Mammary epithelial cell (primary cell): ENCODE data around the gene KCNJ2.

DNA sequence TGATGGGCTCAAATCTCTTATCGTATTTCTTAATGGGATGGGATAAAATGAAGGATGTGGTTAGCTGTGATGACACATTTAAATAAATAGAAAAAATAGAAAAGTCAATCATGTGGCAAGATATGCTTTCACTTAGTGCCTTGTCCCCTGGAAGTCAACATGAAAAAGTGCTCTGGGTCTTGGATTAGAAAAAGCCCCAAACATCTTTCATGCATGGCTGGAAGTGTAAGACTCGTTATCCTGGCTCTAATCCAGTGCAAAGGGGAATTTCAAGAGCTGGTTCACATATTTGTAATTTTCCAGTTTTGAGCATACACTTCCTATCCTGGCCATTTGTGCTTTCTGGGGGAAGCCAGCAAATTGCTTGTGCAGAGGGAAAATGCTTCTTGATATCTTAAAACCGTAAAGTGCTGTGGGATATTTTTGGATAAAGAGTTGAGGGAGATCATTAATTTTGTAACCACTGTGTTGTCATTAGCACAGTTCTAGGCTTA, 160.9 kb downstream of the MAP2K6 start:
- CAGE, long polyA plus RNA = no peak
- RRBS = no CpG with 5 or more reads among the region's 3 CpGs

- CAGE, long polyA plus RNA = no peak
- RRBS = no CpG with 5 or more reads among the region's 9 CpGs
These were observed 162.5 kb downstream of the MAP2K6 start for GRCh38 chr17:69576819-69577550.

DNA sequence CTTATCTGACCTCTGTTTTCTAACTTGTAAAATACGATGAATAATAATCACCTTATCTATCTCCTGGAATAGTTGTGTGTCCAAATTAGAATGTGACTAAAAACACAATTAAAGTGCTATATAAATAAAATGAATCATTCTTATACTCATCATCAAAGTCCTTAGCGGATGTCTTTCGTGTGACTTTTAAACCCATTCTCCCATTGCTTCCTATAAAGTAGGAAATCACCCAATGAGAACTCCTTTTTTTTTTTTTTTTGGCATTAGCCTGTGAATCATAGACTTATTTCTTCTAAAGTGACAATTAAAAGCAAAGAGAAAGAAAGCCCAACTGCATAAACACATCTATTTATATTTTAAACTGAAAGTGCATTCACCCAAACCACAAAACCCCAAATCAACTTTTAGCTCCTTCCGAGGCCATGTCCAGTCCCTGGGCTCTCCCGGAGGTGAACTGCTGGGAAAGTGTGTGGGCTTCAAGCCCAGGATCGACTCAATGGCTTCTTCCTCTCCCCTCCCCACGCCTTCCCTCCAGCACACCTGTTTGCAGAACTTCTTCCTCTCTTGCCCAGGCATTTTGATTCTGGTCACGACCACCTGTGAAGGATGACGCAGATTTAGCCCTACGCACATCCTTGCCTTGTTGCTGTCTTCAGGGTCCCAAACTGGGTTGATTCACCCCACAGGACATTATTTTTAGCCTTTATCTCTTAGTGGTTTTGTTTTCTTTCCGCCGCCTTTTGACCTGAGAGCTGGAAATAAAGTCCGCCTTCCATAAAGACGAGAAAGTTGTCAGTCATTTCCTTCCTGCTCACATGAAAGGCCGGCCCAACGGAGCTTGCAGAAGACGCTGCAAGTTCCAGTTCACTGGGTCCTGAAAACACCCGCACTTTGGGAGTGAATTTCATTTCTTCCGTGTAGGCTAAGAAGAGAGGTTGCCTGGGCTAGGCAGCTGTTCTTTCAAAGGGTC, 166.8 kb downstream of the MAP2K6 start:
- CAGE, long polyA plus RNA = no peak
- RRBS = no CpG with 5 or more reads among the region's 19 CpGs

DNA sequence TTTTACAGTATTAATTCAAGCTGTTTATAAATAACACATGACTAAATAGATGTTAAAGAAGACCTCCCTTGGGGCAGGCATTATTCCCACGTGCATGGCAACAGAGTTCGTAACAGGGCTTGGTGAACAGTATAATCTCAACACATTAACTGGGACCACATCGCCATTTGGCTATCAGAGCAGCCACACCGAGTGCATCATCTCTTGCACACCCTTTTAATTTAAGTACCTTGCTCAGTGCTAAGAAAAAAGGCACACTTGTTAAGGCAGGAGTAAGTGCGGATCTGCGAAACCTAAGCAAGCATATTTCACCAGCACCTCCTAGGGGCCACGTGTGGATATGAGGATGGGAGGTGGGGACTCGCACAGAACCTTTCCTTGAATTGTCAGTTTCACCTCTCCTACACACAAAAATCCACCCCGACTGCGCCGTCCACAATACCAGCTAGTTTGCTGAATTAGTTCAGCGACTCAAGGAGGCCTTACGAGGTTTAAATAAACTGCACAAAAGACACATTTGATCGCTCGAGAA, 1.4 kb upstream of the KCNJ2 start:
- CAGE, long polyA plus RNA = no peak
- RRBS = no CpG with 5 or more reads among the region's 15 CpGs

DNA sequence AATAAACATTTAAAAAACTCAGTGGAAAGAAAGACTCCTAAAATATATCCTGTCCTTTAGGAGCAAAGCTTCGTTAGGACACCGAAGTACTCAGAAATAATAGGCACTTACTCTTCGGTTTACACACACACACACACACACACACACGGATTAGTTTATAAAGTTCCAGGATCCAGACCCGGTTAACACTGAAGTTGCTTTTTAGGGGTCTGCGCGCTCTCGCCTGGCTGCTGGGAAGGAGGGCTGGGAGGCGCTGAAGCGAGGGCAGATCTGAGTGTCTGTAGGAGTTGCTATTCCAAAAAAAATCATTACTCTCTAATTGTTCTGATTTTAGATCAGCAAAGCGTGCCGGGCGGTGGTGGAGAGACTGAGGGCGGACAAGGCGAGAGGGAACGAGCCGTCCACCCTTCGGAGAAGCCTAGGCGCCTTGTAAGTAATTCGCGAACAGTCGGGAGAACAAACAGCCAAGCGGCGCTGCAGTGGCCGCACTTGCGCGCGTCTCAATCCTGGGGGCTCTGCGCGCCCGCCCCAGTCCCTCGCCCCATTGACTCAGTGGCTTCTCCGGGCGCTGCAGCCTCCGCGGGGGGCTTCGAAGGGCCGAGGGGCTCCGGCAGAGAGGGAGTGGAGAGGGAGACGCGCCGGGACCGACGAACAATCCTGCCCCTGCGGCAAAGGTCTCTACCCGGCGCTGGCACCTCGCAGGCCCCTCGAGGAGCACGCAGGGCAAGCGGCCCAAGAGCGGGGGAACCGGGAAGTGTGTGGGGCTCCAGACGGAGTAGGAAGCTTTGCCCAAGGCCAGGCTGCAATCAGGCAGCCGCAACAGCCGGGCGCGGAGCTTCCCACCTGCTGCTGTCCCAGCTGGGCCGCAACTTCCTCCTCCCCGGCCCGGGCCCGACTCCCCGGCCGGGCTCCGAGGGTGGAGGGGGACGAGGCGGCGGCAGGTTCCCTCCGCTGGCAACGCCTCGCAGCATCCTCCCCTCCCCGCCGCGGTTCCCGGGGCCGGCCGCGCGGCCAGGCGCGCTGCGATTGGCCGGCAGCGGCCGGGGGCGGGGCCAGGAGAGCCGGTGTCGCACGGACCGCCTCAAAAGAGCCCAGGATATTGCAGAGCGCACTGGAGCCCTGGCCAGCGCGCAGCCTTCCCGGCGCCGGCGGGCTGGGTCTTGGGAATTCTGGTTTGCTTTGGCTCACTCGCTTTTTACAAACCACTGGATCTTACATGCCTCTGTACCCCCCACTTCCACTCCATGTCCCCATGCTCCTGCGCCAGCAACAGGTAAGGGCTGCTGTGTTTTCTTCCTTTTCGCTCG, at the start of gene KCNJ2:
Gene KCNJ2, plus strand, starts transcription at position 1,104 of the 1,307 bp plus-strand sequence.
- CAGE, long polyA plus RNA = no peak
- RRBS = 1% methylated on average over 40 of the region's 101 CpGs

DNA sequence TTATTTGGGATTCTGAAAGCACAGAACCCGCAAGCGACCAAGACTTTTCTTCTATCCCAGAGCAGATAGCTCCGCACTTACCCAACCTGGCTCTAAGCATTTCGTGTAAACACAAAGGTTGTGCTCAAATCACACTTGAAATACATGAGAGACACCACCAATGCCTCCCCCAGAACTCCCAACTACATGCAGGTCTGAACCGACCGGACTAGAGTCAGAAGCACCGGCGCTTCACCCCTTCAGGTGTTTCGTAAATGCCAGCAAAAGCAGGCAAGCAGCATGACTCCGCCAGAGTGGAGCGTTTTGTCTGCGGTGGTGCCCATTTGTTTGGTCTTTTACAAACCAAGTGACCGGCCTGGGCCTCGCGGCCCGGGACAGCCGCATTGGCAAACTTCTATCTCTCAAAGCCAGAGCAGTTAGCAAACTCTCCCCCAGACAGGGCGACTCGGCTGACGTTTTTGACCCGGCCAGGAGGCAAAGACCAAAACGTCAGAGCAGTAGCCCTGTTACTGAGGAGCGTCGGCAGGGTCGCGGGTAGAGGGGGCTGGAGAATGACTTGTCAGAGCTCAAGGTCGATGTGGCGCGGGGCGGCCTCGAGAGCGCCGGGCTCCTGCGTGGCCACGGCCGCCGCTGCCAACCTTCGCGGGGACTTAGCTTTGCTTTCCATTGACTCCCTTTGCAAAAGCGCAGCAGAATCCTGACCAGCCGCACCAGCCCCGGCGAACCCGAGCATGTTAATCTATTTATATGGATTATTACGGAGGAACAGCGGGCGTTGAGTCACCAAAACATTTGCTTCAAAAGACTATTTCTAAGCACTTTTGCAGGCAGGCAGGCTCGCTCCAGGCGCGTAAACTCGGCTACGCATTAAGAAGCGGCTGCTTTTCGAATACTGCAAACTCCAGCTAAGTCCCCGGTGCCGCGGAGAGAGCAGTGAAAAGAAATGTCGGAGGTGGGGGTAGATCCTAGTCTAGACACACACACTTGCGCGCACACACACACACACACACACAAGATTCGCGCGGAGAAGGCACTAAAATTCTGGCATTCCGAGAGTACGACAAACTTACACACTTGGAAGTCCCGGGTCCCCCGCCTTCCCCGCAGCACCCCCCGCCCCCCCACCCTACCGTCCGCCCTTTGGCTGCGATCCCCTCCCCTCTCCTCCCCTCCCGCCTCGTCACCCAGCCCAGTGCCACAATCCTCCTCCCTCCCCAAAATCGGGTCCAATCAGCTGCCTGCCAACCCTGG, 702 bp upstream of the SOX9 start:
- CAGE, long polyA plus RNA = no peak
- RRBS = 2% methylated on average over 6 of the region's 75 CpGs

DNA sequence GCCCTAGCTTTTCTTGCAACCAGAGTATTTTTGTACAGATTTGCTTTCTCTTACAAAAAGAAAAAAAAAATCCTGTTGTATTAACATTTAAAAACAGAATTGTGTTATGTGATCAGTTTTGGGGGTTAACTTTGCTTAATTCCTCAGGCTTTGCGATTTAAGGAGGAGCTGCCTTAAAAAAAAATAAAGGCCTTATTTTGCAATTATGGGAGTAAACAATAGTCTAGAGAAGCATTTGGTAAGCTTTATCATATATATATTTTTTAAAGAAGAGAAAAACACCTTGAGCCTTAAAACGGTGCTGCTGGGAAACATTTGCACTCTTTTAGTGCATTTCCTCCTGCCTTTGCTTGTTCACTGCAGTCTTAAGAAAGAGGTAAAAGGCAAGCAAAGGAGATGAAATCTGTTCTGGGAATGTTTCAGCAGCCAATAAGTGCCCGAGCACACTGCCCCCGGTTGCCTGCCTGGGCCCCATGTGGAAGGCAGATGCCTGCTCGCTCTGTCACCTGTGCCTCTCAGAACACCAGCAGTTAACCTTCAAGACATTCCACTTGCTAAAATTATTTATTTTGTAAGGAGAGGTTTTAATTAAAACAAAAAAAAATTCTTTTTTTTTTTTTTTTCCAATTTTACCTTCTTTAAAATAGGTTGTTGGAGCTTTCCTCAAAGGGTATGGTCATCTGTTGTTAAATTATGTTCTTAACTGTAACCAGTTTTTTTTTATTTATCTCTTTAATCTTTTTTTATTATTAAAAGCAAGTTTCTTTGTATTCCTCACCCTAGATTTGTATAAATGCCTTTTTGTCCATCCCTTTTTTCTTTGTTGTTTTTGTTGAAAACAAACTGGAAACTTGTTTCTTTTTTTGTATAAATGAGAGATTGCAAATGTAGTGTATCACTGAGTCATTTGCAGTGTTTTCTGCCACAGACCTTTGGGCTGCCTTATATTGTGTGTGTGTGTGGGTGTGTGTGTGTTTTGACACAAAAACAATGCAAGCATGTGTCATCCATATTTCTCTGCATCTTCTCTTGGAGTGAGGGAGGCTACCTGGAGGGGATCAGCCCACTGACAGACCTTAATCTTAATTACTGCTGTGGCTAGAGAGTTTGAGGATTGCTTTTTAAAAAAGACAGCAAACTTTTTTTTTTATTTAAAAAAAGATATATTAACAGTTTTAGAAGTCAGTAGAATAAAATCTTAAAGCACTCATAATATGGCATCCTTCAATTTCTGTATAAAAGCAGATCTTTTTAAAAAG, 4.6 kb downstream of the SOX9 start:
- CAGE, long polyA plus RNA = no peak
- RRBS = no CpG with 5 or more reads among the region's 5 CpGs

GRCh38 chr17:72304688-72305023, 183.8 kb downstream of the SOX9 start:
- CAGE, long polyA plus RNA = no peak
- RRBS = no CpG with 5 or more reads among the region's 5 CpGs

DNA sequence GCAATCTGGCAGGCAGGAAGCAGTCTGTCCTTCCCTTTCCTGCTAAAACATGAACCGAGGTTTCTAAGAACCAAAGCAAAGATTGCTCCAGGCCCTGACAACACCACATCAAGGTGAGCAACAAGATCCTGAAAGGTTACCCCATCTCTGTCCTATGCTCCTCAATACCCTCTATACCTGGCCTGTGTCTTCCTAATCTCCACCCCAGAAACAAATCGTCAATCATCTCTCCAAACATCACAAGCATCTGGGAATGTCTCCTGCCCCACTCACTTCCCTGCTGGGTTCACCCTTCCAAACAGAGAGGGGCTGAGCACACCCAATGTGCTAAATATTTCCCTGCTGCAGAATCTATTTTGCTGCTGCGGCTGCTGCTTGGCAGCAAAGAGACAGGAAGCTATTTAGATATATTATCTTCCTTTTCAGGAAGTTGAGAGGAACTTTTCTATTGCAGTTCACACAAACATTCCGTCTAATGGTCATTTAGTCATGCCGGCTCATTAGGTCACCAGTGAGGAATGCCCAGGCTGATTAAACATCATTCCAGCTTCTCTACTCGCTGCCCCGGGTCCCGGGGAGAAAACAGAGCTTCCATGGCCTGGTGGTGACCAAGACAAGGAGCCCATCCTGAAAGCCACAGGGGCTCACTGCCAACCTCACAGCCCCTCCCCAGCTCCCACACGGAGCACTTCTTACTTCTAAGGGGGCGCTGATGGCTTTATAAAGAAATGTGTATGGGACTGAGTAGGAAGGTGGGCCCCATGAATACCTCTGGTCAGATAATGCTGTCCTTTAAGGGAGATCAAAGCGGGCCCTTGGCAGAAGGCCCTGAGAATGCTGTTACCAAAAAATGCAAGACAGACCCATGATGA, 218.1 kb downstream of the SOX9 start:
- CAGE, long polyA plus RNA = no peak
- RRBS = 2% methylated on average over 3 of the region's 11 CpGs

- CAGE, long polyA plus RNA = no peak
- RRBS = no CpG with 5 or more reads among the region's 6 CpGs
These were observed 279.3 kb downstream of the SOX9 start for GRCh38 chr17:72400033-72400525.

GRCh38 chr17:72410802-72411554, 290.2 kb downstream of the SOX9 start:
- CAGE, long polyA plus RNA = no peak
- RRBS = no CpG with 5 or more reads among the region's 13 CpGs

DNA sequence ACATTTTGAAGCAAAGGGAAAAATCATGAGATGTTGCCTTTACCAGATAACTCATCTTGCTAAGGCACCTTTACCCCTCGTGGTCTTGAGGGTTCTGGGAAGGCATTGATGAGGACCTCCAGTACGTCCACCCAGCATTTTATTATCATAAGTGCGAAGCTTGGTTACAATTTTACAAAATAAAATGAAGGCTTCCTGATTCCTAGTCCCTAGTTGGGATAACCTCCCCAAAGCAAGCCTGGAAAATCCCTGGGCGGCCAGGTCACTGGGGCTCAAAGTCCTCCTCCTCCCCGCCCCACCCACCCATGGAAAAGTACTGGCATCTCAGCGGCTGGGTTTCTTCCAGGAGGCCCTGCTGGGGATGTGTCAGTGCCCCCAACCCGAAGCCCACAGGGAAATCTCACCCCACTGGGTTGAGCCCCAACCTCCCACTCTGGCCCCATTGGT, 324.2 kb downstream of the SOX9 start:
- CAGE, long polyA plus RNA = no peak
- RRBS = no CpG with 5 or more reads among the region's 7 CpGs

DNA sequence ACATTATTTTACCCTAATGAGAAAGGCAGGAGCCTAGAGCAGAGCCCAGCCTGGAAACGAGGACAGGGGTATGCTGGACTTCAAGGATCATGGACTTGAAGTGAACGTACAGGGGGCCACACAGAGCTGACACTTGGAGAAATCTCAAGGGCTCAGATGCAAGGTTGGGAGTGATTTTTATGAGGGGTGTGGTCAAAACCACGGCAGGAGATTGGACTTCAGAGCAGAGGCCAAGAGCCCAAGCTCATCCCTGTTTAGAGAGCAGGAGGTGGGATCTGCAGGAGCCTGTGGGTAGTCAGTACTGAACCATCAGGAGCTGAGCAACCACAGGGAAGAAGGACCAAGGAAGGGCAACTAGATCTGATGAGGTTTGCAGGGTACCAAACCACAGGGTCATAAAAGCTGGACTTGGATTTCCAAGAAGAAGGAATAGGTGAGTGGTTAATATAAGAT, 331.6 kb downstream of the SOX9 start:
- CAGE, long polyA plus RNA = no peak
- RRBS = no CpG with 5 or more reads among the region's 3 CpGs

- CAGE, long polyA plus RNA = no peak
- RRBS = 100% methylated on average over 1 of the region's 17 CpGs
These were observed 356.6 kb downstream of the SOX9 start for GRCh38 chr17:72477081-72478132.

GRCh38 chr17:72515366-72515799, 394.6 kb downstream of the SOX9 start:
- CAGE, long polyA plus RNA = no peak
- RRBS = no CpG with 5 or more reads among the region's 8 CpGs

DNA sequence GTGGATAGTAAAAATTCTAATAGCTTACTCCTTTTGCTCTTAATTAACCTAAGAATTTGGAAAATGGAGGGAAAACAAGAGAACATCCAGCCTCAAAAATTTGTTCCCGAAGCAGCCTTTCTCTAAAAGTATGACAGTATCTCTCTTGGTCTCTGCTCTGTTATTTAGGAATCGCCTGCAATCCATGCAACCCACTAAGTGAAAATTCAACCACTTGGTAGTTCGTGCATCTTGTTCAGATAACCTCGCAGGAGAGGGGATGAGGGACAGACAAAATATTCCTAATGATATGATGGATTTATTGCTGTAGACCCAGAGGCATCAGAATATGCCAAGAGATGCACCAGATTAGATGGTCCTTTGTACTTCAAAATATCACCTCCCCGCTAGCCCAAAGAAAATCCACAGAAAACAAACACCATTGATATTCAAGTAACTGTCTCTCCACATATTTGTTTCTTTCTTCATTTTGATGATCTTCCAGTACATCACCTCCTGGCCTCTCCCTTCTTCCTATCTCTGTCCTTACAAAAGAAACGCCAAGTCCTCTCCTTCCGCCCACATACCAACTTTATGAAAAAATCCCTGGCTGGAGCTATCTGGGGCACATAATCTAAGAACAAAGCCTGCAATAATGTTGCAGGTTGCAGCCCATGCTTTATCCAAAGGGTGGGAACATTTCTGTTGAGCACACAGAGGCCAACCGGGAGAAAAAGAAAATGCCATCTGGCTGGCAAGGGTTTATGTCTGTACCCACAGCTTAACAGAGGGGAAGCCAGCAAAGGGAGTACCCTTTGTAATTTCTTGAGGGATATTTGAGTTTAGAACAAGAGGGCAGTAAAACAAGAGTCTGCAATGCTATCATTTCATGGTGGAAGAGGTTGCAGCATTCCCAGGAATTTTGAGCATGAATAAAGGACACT, 409.4 kb downstream of the SOX9 start:
- CAGE, long polyA plus RNA = no peak
- RRBS = no CpG with 5 or more reads among the region's 8 CpGs

DNA sequence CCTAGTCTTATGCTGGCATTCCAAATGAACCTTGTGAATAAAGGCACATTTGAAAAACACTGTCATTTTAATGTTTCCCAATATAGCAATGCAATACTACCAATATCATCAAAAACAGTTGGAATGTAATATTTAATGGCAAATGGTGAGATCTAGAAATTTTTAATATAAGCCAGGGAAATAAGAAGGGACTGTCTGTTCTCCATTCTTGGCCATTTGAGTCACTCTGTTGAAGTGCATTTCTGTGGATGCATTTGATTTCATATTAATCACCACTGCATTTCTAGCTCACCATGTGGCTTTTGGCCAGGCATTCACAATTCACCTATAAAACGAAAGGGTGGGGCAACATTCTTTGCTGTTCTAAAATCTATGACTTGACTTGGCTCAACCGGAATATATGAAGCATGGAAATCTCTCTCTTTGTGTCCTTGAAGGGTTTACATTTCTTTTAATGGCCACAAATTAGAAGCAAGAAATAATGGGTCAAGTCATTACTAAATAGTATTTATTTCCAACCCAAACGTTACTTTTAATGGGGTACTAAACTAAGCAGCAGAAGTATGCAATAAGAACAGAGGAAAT, 483.0 kb downstream of the SLC39A11 start:
- CAGE, long polyA plus RNA = no peak
- RRBS = no CpG with 5 or more reads among the region's 3 CpGs

DNA sequence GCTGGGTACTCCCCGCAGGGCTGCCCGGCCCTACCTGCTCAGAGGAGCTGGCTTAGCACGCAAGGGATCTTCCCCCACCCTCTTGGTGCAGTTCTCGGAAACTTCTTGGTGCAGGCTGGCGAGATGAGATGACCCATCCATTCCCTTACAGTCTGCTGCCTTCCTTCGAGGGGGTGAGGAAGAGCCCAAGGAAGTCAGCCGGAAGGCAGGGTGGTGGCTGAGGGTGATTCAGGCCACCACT, 430.9 kb downstream of the SLC39A11 start:
- CAGE, long polyA plus RNA = no peak
- RRBS = 1% methylated on average over 2 of the region's 7 CpGs

GRCh38 chr17:72747257-72747859, 345.1 kb downstream of the SLC39A11 start:
- CAGE, long polyA plus RNA = no peak
- RRBS = no CpG with 5 or more reads among the region's 11 CpGs

- CAGE, long polyA plus RNA = no peak
- RRBS = 95% methylated on average over 2 of the region's 11 CpGs
These were observed 81.5 kb downstream of the SLC39A11 start for GRCh38 chr17:73010854-73011443.